B cell (primary cell): ENCODE measurements around the gene STRA8.

- PRO-cap = bidirectional peak, plus-strand start at chr7:135187092, minus-strand start at chr7:135186868
- CAGE, long polyA plus RNA = no peak
These were observed 16.0 kb upstream of the CYREN start for GRCh38 chr7:135186094-135187313.

- PRO-cap = no peak
- CAGE, long polyA plus RNA = no peak
These were observed at the start of gene STRA8 for GRCh38 chr7:135233723-135233974. Gene STRA8 (plus strand): TSS chr7:135233838.

- PRO-cap = no peak
- CAGE, long polyA plus RNA = no peak
These were observed 13.1 kb downstream of the CNOT4 start for GRCh38 chr7:135496718-135497233.

DNA sequence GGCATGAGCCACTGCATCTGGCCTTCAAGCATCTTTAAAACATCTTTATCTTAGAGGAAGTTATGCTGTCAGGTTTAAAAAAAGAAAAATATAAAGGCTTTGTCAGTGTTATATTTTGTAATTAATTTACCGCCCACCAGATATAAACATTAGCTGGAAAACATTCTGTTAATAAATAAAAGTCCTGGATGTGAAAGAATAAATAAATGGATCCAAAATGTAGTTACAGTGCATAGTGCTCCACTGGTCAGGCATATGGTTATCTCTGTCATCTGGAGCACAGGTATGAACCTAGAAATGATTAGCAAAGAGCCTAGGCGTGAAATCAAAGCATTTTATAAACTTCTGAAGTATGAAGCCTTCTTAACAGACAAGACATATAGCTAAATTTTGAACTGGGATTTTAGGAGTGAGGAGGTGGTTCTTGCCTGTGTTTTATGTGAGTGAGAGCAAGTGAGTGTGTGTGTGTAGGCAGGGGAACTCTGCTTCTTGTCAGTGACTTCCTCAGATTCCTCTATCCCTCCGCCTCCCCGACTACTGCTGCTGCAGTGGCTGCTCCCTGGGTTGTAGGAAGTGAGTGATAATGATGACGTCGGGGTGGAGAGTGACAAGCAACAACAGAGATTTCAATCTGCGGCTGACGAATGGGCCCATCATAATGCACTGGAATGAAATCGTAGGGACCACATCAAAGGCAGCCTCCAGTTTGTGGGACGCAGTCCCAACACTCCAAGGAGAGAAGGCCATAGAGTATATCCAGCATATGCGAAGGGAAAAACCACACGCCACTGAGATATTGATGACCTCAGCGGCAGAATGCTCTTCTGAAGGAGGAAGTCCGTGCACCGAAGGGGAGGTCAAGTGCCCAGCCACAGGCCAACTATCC is 11.7 kb upstream of the STMP1 start:
- PRO-cap = no peak
- CAGE, long polyA plus RNA = no peak

DNA sequence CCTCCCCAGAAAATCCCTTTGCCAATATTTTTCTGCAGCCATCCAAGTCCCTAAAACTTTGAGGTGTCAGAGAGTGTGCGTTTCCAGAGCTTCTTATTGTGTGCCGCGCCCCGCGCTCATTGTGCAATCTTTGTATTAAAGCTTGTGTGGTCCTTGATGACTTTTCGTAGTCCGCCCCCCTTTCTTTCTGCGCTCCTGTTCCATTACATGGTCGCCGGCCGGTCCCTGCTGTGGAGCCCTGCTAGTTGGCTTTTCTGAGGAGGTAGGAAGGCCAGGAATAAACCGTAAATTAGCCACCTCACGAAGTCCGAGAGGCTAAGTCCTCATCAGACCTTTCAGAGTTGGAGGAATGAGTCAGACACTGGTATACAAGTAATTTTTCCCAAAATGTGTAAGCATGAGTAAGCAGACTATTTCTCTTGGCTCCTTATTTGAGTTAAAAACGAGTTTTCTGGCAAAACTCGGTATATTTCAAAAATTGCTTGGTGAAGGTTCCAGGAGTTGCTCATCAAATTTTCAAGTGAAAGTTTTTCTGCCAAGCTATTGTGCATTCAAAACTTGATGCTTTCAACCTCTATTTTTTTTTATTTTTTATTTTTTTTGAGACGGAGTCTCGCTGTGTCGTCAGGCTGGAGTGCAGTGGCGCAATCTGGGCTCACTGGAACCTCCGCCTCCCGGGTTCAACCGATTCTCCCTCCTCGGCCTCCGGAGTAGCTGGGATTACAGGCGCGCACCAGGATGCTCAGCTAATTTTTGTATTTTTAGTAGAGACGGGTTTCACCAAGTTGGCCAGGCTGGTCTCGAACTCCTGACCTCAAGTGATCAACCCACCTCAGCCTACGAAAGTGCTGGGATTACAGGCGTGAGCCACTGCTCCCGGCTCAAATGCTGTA is 694 bp downstream of the STMP1 start:
- PRO-cap = no peak
- CAGE, long polyA plus RNA = no peak

DNA sequence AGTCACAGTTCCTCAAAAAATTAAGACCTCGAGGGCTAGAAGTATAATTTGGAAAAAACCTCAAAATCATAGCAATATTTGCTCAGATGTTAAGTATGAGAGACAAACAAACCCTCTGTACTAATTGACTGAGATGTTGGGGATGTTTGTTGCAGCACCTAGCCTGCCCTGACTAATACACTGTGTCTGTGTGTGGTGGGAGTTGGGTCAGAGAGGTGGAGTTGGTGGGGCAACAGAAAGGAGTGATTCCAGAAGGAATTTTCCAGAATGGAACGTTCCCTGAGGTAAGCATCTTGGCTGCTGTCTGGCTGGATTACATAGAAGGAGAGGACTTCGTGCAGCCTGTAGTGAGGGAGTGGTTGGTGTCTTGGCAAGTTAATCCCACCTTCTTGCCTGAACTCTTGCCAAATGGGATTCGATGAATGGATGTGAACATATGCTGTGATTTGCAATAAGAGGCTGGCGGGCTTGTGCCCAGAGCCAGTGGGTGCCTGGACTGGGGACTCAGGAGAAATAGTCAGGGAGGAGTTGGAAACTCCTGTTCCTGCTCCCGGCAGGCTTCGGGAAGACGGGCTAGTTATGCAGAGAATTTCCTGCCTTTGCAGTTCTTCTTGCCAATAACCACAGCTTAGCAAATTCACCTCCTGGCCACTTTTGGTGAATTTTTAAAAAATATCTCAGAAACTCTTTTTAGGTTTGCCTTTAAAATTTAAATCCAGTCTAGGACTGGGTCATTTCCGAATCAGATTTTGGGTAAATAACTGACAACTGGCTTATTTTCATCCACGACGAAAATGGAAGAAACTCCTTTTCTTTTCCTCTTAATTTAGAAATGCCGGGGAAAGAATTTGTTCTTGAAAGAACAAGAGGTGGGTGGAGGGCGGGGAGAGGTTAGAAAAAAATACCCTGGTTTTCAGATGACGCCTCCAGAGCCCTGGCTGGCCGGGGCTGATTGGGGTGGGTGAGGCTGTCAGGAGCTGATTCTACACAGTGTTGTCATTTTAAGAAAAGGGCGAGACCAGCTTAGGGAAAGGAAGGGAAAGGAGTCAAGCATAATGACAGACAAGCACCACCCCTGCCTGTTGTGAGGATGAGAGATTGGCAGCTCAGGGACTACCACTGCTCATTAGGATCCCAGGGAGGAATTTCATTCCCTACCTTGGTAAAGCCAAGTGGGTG is 9.5 kb upstream of the FAM180A start:
- PRO-cap = no peak
- CAGE, long polyA plus RNA = no peak

GRCh38 chr7:135966532-135967323 is 10.4 kb downstream of the MTPN start:
- PRO-cap = no peak
- CAGE, long polyA plus RNA = no peak

DNA sequence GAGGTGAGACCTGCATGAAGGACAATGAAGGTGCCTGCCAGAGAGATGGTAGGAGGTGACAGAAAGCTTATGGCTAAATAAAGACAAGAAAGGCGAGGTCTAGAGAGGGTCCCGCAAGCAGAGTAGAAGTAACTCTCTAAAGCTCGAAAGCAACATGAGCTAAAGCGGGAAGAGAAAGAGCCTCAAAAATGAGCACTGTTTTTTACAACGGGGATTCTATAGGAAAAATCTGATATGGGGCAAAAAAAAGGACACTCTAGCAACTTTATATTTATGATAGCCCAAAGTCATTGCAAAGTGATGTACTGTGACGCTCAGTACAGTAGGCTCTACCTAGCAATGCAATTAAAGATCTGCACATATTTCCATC is 91.9 kb upstream of the PTN start:
- PRO-cap = no peak
- CAGE, long polyA plus RNA = no peak

GRCh38 chr7:137591193-137591881 is 247.8 kb upstream of the PTN start:
- PRO-cap = no peak
- CAGE, long polyA plus RNA = no peak

GRCh38 chr7:137937107-137937510 is 64.8 kb downstream of the CREB3L2 start:
- PRO-cap = no peak
- CAGE, long polyA plus RNA = no peak

GRCh38 chr7:137953521-137954255 is 48.2 kb downstream of the CREB3L2 start:
- PRO-cap = no peak
- CAGE, long polyA plus RNA = no peak

DNA sequence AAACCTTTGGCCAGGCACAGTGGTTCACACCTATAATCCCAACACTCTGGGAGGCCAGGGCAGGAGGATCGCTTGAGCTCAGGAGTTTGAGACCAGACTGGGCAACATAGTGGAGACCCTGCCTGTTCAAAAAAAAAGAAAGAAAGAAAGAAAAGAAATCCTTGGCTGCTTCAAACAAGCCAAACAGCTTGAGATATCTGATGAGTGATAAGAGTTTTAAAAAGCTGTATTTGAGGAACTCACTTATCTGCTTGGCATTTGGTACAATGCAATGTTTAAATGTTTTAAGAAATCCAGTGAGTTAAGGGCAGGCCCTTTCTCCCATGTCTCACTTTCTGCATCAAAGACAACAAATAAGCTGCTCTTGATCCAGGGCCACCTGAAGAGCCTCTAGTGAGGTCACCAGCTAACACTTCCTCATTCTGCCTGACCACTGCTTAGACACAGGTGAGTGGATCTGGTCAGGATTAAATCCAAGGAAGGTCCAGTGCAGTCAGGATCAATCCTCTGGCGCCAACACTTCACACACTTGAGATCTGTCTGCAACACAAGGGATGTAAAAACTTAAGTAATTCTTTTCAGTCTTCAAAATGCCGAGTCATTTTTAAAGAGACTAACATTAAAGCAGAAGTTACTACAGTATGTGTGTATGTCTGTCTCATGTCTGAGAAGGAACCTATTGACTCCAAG is 43.4 kb downstream of the CREB3L2 start:
- PRO-cap = no peak
- CAGE, long polyA plus RNA = no peak

- PRO-cap = no peak
- CAGE, long polyA plus RNA = no peak
These were observed 8.6 kb upstream of the AKR1D1 start for GRCh38 chr7:138067607-138068023.

DNA sequence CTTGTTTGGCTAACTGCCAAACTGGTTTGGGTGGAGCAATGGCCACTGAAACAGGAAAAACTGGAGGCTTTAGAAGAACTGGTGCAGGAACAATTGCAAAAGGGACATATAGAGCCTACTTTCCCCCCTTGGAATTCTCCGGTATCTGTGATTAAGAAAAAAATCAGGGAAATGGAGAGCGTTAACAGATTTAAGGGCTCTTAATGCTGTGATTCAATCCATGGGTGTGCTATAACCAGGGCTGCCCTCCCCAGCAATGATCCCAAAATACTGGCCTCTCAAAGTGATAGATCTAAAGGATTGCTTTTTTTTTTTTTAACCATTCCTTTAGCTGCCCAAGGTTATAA is 117.9 kb upstream of the TRIM24 start:
- PRO-cap = no peak
- CAGE, long polyA plus RNA = no peak

- PRO-cap = no peak
- CAGE, long polyA plus RNA = no peak
These were observed 85.9 kb downstream of the TRIM24 start for GRCh38 chr7:138545633-138546653.

DNA sequence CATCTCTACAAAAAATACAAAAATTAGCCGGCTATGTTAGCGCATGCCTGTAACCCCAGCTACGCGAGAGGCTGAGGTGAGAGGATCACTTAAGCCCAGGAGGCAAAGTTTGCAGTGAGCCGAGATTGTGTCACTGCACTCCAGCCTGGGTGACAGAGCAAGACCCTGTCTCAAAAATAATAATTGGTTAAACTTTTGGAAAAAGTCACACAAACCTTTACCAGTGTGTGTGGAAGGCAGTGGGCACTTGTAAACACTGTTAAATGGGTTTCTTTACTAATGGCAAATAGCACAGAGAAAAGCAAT is 117.8 kb downstream of the SVOPL start:
- PRO-cap = no peak
- CAGE, long polyA plus RNA = no peak

DNA sequence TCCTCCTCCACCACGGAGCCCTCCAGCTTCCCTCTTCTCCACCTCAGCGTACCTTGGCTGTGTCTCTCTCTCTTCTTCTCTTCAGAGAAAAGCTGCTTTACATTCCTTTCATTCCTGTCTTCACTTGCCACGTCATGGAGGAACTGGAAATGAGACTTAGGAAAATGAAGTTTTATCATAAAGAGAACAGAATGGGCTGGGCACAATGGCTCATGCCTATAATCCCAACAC is 11.8 kb upstream of the TMEM213 start:
- PRO-cap = no peak
- CAGE, long polyA plus RNA = no peak

DNA sequence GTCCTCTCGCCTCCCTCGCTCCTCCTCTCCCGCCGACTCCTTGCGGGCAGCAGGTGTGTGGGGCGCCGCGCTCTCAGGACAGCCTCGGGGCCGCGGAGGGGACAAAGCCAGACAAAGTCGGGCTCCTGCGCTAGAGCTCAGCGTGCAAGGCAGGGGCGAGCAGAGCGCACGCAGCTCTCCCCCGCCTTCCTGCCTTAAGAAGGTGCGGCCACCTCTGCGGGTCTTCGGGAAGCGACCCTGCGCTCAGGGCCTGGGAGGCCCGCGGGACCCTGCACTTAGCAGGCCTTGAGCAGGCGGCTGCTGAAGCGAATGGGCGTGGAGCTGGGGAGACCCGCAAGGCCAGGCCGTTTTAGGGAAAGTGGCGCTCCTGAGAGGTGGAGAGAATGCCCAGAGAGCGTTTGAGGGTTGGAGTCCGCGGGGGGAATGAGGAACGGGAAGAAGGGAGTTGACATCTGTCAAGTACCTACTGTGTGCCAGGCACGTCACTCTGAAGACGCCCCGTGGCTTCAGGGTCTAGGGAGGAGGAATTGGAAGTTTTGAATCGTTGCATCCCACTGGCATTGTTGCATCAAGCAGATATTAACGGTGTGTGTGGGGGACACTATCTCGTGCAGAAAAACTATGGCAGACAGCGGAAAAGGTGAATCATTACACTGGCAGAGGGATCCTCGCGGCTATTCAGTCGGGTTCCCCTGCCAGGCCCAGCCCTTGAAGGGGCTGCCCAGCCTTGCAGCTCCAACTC is 776 bp upstream of the KIAA1549 start:
- PRO-cap = no peak
- CAGE, long polyA plus RNA = no peak

DNA sequence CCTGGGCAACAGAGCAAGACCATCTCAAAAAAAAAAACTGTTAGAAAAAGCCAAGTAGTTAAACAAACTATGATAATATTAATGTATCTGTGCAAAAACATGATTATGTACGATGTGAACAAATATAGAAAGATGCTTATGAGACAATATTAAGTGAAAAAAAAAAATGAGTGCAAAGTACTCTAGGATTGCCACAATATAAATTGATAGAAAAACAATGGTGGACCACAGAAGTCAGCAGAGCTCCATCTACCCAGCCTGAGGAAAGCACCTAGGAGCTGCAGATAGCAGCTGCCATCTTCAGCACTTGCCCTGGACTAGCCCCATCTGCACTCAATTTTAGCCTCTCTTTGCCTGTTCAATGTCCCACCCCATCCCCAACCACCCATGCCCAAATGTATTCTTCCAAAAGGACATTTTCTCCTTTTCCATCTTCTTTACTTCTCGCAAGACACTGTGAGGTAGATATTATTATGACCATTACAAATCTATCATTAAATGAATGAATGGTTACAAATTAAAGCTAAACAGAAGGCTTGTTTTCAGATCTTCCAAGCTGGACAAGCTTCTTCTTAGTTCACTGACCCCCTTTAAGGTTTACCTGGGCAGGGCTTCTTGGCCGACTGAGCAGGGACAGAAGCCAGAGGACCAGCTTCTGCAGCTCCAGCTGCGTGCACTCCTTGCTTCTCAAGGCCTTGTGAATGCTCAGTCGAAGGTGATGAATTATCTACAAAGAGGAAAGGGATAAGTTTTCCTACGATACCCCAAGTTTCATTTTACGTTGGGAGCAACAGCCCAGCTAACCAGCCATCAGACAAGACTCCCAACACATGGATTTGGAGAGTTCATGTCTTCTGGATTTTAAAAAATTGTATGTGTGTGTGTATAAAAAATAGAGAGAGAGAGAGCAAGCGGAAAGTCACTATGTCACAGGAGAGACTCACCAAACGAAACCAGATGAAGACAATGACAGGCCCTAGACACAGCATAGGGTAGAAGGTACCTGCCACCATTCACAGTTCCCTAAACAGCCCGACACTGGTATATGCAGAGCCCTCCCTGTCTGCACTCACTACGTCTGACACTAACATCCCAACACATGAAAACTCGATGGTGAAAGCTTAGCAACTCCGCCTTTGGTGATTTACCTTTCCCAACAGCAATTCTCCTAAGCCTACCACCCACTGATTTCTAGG is 9.3 kb downstream of the ZC3HAV1L start:
- PRO-cap = no peak
- CAGE, long polyA plus RNA = no peak

DNA sequence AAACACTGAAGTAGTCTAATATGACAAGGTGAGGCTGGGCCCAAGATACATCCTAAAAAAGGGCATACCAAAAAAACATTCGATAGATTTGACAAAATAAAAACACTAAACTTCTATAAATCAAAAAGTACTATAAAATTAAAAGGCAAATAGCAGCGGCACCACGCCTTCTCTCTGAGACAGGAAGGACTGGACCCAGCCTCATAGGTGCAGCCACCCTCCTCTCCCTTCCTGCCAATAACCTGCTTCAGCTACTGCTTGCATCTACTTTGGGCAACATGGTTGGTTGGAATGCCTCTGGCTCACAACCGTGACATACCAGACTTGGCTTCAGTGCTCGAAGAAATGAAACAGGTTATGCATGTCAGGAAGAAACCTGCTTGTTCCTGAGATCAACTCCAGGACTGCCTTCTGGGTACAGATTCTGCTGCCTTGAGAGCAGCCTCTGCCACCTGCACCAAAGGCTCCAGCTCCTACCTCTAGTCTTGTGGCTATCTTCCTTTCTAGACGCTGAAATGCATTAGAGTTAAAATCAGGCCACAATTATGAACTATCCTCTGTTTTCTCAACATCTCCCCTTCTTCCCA is 2.1 kb downstream of the ZC3HAV1L start:
- PRO-cap = no peak
- CAGE, long polyA plus RNA = no peak